Vein endothelial cell (primary cell): ENCODE measurements around a stretch of chr3.

- CAGE, long polyA plus RNA = no peak
Measured at GRCh38 chr3:13042142-13042772, 31.0 kb downstream of the IQSEC1 start.

GRCh38 chr3:13262741-13263109, 157.4 kb downstream of the NUP210 start:
- CAGE, long polyA plus RNA = no peak

DNA sequence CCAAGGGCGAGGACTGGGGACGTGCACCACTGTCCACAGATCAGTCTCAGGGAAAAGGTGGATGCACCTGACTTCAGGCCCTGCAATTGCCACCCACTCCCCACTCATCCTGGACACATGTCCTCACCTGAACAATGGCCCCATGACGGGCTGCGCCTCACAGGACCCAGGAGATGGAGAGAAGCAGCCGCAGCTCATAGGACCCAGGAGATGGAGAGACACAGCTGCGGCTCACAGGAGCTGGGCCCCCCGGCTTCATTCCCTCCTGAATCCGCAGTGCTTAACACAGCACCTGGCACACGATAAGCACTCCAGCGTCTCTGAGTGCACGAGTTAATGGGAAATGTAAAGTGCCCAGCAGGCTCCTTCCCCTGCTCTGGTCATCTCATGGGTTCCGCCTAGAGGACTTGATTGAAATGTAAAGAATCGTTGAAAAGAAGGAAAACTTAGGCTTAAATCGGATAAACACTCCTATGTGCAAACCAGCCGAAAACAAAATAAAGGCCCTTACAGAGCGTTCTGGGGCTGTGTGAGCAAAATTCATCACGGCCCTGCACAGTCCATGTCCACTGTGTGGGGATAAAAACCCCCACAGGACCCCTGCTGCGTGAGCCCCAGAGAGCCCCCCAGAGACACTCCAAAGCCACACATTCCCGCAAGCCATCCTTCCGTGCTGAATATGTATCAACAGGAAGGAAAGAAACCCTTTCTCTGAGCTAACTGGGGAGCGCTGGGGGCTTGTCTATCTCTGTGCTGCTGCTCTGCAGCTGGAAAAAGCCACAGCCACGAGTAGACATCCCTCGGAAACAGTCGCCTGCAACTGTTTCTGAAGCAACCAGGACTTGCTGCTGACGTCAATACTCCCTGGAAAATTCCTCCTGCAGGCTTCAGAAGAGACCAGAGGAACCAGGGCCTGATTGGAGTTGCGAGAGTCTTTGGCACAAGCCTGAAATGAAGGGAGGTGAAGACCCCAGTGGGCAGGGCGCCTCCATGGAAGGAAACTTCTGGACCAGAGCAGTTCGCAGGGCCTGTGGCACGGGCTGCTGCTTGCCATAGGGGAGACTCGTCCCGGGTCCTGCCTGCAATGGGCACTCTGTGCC, 72.8 kb downstream of the NUP210 start:
- CAGE, long polyA plus RNA = no peak

DNA sequence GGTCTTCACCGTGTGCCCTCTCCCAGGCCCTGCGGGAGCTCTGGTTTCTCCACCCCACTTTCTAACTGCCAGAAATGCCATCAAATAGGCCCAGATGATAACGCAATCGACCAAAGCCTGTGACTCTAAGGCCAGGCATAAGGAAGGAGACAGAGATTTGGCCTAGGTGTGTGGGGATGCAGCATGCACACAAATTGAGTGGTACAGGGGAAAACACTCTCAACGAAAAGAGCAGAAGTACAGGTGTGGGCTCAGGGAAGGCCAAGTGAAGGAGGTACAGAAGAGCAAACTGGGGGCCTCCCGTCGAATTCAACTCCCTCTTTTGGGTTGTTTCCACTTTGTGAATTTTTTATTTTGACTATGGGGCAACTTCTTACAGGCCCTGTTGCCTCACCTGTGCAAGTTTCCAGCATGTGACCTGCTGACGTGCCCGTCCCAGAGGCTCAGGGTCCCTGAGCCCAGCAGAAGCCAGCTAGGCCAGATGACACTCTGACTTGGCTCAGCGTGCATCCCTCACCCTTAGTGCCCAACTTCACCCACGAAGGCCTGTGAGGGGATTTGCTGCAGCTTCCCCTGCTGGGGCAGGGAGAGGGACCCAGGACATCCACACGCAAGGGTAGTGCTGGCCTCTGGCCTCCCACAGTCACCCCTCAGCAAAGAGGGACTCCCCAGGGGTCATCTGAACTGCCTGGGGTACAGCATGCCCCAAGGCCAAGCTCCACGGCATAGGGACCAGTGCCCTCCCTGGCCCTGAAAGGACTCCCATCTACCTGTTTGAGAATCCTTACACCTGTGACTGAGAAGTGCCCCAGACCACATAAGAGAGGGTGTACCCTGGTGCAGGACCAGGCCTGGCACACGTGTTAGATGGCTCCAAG, 4.5 kb downstream of the NUP210 start:
- CAGE, long polyA plus RNA = no peak

DNA sequence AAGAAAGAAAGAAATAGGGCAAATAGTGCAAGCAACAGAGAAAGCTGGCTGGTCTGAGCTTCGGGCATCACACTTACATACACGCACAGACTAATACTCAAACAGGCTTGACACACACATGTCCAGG, 1.3 kb downstream of the NUP210 start:
- CAGE, long polyA plus RNA = no peak

- CAGE, long polyA plus RNA = no peak
Measured at GRCh38 chr3:13465207-13465550, 14.9 kb upstream of the HDAC11 start.

DNA sequence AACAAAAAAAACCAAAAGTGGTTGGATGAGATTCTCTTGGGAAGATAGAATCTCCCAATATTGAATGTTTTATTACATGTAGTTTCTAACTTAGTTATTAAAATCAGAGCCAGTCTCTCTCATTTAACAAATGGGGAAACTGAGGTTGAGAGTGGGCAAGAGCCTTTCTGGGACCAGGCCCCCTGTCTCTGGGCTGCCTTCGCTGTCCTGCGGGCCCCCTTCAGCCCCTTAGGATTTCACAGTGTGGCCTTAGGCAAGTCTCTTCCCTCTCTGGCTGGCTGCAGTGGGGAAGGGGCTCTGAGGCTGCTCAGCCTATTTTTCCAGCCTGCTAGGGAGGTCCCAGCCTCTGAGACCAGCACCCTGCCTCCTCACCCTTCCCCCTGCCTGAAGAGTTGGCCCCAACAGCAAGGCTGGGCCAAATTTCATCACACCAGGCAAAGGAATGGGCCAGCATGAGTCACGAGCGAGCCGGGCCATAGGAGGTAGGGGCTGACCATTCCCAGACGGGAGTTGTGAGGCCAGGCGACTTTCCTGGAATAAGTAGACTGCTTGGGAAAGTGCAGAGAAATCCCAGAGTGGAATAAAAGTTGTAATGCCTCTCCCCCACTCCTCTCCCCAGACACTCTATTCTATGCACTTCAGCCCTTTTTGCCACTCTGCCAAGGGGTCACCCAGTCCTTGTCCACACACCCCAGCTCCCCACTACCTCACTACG, 5.8 kb upstream of the FBLN2 start:
- CAGE, long polyA plus RNA = no peak

DNA sequence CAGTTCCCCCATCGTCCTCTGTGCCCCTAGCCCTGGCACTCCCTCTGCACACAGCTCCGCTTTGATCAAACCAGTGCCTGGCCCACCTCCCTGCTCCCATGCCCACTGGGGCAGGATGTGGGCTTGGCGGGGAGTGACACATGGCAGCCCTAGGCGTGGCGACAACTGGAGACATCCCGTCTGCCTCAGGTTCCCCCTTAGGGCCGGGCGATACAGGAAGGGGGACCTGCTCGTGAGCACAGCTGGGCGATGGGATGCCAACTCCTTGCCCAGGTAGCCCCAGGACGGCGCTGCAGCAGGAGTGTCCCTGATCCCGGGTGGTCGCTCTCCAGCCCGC, 105.9 kb downstream of the FBLN2 start:
- CAGE, long polyA plus RNA = no peak

DNA sequence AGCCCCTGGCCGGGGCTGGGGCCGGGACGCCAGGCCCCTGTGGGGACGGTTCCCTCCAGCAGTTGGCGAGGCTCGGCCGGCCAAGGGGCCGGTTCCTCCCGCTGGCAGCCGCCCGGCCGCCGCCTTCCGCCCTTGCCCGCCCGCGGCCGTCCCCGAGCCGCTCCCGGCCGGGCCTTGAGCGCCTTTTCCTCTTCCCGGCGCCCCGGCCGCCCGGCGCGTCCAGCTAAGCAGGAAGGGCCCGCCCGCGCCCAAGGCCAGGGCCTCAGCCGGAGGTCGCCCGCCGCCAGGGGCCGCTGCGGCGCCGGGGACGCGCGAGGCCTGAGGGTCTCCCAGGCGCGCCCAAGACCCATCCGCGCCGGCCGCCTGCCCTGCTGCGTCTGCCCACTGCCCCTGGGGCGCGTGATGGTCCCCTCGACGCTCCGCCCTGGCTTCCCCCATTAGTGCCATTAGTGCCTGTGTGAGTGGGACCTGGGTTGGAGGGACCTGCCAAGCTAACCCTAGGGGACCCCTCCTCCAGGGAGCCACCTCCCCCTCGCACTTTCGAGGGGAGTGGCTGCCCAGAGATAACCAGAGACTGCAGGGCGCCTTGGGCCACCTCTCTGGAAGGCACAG, 106.4 kb downstream of the FBLN2 start:
- CAGE, long polyA plus RNA = no peak

DNA sequence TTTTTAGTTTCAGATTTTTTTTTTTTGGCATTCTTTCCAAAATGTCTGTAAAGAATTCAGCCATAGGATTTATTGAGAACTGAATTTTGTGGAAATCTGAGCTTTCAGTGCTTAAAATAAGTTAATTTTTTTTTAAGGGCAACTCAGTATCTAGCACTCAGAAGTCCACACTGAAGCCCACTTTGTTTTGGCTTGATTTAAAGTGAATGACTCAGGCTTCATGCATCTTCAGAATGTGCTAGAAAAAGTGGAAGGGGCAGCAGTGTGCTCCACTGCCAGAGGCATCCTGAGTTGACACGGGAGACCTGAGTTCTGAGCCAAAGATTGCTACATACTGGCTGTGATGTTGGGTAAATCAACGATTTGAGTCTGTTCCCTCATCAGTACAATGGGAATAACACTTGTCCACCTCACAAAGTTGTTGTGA, 18.9 kb downstream of the TMEM43 start:
- CAGE, long polyA plus RNA = no peak

- CAGE, long polyA plus RNA = no peak
Measured at GRCh38 chr3:14151578-14152201, 26.7 kb downstream of the XPC start.

GRCh38 chr3:14178994-14179720, 540 bp downstream of the LSM3 start:
- CAGE, long polyA plus RNA = no peak

DNA sequence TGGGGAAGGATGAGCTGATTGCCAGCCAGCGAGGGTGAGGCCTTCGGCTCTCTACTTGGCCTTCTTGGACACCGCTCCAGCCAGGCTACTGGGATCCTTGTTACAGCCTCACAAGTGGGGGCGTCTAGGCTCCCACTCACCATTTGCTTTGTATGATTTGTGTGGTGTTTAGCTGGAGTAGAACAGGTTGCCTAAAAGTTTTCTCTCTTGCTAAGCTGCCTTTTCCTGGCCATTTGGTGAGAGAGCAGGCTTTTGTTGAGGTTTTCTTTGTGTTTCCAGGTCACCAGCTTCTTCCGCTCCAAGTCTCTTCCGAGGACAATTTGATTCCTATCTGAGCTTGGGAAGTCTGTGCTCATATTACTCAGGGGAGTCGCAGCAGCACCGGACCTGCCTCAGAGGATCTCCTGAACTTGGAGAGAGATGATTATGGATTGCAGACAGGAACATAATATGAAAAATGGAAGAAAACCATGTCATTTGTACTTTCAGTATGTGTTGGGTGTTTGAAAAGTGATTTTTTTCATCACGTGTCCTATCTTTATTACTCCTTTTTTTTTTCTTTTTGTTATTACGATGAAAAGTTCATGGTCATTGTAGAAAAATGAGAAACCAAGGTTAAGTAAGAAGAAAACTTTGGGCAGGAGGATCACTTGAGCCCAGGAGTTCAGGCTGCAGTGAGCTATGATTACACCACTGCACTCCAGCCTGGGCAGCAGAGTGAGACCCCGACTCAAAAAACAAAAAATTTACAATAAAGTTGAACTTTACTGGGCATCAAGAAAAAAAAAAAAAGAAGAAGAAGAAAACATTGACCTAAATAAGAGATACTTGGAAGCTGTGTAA, 64.5 kb downstream of the LSM3 start:
- CAGE, long polyA plus RNA = no peak

DNA sequence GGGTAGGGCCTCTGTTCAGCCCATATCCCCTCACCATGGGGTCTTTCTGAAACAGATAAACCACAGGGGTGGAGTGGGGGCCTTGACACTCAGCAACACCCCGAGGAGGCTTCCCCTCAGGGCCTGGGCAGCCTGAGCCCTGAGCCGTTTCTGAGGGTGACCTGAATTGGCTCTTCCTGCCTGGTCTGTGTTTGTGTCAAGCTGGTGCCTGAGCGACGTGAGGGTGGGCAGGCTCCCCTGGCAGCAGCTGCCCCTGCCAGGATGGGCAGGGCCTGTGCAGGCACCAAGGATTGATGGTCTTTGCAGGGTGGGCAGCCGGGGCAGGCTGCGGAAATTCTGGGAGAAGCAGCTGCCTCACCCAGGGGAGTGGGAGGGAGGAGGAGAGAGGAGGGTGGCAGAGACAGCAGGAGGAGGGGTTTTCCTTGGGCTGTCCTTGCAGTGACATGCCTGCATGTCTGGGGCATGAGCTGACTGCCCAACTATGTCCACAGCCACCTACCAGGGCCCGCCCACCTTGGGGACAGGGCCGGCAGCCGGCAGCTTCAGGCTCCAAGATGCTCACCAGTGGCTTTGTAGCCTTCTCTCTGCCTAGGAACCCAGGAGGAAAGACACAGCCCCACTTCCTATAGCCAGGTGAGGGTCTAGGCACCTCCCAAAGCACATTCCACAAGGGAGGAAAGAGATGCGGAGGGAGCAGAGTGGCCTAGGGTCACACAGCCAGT, 27.9 kb upstream of the SLC6A6 start:
- CAGE, long polyA plus RNA = no peak

- CAGE, long polyA plus RNA = no peak
Measured at GRCh38 chr3:14431417-14431907, 29.1 kb downstream of the SLC6A6 start.

DNA sequence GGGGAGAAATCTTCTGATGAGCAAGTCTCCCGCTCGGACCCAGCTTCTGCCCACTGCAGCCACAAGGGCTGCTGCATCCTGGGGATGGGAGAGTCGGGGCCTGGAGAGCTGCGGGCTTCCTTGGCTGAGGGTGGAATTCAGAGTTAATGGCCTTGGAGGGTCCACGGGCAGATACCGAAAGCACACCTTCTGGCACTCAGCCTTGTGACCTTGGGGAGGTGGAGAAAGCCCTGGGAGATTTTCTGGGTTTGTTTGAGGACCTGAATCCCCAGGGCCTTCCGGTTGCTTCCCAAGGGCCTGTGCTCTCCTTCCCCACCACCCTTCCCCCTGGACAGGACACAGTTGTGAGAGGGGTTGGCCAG, 64.5 kb downstream of the SLC6A6 start:
- CAGE, long polyA plus RNA = no peak

- CAGE, long polyA plus RNA = no peak
Measured at GRCh38 chr3:14803176-14803601, 15.6 kb upstream of the FGD5 start.

DNA sequence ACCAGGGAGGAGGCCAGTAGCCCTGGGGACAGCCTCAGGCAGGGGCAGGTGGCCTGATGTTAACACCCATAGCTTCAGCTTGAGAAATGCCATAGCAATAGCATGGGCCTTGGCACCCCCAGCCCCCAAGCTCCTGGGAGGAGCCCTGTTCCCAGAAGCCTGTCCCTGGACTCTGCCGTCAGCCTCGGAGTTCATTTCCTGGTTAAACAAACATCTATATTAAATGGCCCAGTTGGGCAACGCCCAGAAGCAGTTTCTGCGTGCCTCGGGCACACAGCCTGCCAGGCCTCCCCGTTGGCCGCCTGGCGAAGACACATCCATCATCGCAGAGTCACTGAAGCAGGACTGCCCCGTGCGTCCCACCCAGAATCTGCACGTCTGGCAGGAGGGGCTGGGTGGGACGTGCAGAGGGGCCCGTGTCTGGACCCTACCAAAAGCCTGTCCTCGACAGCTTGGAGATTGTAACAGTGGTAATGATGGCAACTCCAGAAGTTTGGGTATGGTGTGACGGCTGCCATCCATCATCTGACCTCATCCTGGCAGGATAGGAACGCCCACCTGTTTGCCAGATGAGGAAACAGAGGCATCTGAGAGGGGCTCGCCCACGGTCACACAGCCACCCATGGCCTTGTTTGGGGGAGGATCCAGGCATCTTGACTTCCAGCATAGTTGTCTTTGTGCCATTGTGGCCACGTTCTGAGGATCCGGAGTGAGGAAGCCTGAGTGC, 58.4 kb downstream of the FGD5 start:
- CAGE, long polyA plus RNA = no peak

DNA sequence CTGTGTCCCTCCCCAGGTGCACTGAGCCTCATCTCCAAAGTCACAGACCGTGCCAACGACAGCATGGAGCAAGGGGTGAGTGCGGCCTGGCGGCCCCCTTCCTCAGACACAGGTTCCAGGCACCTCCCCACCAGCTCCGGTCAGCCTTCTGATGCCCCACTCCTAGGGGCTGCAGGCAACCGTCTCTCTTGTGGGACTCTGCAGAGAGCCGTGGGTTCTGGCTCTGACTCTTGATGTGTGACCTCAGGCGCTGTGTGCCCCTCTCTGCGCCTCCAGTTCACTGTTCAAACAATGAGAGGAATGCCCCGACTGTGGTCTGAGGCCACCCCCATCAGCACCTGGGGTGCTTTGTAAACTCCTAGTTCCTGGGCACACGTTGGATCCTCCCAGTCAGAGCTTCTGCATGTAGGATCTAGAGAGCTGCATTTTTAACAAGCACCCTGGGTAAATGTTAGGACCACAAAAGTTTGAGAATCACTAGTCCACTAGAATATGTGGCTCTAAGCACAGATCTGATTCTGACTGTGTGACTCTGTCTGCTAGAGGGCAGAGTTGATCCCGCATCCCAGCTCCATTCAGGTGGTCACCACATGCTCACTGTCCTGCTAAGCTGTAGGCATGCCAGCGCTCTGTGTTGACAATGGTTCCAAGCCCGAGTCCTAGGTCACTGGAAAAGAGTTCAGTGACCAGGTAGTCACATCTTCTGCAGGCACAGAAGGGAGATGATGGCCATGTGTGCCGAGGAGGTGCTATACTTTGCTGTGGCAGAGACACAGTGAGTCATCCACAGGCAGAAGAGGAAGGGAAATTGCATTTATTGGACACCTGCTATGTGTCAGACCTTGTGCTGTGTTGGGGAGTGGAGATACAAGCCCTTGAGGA, 46.2 kb upstream of the NR2C2 start:
- CAGE, long polyA plus RNA = no peak

DNA sequence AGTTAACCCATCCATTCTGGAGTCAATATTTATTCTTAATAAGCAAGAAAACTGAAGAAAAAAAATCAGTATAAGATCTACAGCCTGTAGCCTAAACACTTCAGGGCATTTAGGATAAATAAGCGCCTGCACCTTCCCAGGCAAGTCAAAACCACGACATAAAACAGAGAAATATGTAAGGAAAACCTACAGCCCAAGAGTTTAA, 878 bp upstream of the NR2C2 start:
- CAGE, long polyA plus RNA = no peak